Measurements from ENCODE around the gene NLRP6.

DNA sequence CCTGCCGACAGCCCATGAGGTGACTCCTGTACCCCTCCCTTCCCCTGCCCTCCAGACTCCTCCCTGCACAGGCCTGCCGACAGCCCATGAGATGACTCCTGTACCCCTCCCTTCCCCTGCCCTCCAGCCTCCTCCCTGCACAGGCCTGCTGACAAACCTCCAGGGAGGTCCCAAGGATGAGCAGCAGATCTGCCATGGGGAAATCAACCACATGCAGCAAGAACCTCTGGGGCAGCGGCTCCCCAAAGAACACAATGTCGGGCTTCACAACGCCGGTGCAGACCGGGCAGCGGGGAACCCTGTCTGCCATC, 12.3 kb downstream of the SIRT3 start:
- PRO-cap, result no peak

- PRO-cap, result no peak
Measured at GRCh38 chr11:278271-278561, at the start of gene NLRP6. Gene NLRP6, plus strand, starts transcription at chr11:278407.

GRCh38 chr11:279811-281104, 2.1 kb downstream of the NLRP6 start:
- PRO-cap, result no peak

DNA sequence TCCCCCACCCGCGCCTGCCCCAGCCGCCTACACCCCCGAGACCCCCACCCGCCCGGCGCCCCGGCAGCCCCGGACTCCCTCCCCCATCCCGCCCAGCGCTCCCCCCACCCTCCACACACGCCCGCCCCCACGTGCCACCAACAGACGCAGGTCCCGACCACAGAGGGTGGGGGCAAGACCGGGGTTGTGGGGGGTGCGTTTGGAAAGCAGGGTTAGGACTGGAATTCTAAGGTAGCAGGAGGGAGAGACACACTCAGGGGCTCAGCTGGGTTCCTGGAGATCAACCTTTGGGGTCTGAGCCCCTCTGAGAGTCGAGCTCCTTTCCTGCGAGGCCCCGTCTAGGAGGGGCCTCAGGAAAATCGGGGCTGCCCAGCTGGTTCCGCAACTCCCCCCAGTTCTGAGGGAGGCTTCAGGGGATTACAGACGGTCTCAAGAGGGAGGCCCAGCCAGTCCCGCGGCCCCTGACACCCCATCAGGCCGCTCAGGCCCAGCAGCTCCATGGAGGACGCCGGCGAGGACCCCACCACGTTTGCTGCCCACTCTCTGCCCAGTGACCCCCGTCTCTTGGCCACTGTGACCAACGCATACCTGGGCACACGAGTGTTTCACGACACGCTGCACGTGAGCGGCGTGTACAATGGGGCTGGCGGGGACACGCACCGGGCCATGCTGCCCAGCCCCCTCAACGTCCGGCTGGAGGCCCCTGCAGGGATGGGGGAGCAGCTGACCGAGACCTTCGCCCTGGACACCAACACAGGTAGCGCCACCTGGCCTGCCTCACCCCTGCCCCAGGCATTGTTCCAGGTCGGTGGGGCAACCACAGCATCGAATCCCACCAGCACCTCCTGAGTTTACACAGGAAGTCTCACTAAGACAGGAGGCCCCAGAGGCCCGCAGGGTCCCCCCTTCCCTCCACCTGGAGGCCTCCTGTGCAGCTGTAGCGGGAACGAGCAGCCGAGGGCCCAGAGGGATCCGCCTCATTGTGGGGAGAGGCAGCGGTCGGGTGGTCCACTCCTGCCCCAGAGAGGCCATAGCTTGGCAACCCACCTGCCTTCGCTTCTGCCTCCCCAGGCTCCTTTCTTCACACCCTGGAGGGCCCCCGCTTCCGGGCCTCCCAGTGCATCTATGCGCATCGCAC, 762 bp downstream of the PGGHG start:
- PRO-cap, result no peak

DNA sequence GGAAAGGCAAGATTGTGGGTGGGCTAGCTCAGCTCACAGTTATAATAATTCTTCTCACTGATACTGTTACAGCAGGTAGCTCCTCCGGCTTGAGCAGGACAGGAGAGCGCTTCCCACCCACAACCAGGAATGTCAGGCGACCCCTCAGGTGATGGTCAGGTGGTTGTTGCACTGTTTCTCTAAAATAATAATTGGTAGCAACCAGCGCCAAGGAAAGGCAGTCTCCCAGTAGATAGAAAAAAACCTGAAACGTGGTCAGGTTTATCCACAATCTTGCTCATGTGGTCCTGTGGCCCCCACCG, 3.0 kb downstream of the IFITM3 start:
- PRO-cap, result no peak

- PRO-cap, result no peak
Measured at GRCh38 chr11:318778-319094, 1.9 kb downstream of the IFITM3 start.

- PRO-cap, result no peak
Measured at GRCh38 chr11:324755-325461, 4.2 kb upstream of the IFITM3 start.

DNA sequence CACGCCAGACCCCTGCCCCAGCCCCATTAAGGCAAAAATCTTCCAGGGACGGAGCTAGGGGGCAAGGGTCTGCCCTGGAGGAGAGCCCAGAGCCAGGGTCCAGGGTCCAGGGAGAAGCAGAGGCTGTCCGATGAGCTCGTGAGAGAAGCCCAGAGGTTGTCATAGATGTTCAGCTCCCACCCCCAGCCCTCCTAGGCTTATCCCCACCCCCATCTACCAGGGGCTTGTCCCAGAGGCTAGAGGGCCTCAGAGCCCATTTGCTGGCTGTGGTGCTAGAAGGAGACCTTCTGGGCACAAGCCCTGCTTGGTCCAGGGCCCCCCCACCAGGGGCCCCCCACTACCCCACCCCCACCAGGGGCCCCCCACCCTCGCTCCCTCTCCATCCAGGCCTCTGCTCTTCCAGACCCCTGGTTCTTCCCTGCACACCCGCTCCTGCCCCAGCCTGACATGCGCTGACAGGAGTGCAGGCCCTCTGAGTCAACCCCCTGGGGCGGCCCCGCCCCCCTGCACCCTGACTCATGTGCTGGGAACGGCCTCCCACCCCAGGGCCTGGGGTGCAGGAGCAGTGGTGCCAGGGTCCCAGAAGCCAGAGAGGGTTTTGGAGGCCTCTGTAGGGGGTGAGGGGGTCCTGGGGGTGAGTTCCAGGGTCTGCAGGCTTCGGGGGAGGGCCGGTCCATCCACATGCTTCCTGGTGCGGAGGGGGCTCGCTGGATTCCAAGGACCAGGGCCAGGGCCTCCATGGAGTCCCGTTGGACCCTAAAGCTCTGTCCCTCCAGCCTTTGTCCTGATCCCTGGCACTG, 908 bp upstream of the PKP3 start:
- PRO-cap, result no peak

DNA sequence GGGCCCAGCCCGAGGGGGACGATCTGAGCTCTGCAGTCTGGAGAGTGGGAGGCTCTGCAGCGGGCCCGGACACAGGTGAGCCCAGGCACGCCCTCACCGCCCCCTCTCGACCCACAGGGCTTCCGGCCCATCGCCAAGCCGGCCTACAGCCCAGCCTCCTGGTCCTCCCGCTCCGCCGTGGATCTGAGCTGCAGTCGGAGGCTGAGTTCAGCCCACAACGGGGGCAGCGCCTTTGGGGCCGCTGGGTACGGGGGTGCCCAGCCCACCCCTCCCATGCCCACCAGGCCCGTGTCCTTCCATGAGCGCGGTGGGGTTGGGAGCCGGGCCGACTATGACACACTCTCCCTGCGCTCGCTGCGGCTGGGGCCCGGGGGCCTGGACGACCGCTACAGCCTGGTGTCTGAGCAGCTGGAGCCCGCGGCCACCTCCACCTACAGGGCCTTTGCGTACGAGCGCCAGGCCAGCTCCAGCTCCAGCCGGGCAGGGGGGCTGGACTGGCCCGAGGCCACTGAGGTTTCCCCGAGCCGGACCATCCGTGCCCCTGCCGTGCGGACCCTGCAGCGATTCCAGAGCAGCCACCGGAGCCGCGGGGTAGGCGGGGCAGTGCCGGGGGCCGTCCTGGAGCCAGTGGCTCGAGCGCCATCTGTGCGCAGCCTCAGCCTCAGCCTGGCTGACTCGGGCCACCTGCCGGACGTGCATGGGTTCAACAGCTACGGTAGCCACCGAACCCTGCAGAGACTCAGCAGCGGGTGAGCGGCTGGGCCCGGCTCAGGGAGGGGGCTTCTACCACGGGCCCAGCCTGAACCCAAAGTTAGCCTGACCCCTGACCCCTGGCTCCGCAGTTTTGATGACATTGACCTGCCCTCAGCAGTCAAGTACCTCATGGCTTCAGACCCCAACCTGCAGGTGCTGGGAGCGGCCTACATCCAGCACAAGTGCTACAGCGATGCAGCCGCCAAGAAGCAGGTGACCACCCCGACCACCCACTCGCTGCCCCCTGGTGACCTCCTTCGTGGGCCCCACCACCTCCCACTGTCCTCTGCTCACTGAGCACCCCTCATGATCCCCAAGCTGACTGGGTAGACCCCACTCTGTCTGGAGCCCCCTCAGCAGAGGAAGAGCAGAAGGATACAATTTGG, 3.1 kb downstream of the PKP3 start:
- PRO-cap, result no peak

GRCh38 chr11:498271-498772, 8.7 kb downstream of the RNH1 start:
- PRO-cap, result no peak

DNA sequence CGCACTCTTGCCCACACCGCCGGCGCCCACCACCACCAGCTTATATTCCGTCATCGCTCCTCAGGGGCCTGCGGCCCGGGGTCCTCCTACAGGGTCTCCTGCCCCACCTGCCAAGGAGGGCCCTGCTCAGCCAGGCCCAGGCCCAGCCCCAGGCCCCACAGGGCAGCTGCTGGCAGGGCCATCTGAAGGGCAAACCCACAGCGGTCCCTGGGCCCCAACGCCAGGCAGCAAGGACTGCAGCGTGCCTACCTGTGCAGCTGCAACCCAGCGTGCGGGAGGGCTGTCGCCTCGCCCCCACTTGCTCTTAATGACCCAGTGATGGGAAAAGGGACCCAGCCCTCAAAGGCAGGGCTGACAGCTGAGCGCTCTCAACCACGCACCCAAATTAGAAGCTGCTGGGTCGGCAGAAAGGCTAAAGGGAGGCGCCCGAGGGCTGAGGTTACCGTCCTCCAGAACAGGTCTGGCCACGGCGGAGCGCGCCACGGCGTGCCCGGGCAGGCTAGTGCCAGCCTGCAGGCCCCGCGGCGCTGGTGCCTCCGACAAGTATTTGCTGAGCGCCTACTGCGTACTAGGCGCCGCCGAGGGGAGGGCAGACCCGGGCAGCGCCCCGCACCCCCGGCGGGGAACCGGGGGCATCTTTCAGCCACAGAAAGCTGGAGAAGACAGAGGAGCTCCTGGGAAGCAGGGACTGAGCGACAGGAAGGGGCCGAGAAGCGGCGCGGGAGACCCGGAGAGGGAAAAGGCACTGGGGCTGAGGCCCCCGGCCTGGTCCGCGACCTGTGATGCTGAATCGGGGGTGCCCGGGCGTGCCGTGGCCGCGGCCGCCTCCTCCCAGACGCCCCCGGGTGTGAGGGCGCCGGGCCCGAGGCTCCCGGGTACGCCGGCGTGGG, 862 bp downstream of the HRAS start:
- PRO-cap, result unidirectional peak, plus-strand start at position 452 of the sequence

DNA sequence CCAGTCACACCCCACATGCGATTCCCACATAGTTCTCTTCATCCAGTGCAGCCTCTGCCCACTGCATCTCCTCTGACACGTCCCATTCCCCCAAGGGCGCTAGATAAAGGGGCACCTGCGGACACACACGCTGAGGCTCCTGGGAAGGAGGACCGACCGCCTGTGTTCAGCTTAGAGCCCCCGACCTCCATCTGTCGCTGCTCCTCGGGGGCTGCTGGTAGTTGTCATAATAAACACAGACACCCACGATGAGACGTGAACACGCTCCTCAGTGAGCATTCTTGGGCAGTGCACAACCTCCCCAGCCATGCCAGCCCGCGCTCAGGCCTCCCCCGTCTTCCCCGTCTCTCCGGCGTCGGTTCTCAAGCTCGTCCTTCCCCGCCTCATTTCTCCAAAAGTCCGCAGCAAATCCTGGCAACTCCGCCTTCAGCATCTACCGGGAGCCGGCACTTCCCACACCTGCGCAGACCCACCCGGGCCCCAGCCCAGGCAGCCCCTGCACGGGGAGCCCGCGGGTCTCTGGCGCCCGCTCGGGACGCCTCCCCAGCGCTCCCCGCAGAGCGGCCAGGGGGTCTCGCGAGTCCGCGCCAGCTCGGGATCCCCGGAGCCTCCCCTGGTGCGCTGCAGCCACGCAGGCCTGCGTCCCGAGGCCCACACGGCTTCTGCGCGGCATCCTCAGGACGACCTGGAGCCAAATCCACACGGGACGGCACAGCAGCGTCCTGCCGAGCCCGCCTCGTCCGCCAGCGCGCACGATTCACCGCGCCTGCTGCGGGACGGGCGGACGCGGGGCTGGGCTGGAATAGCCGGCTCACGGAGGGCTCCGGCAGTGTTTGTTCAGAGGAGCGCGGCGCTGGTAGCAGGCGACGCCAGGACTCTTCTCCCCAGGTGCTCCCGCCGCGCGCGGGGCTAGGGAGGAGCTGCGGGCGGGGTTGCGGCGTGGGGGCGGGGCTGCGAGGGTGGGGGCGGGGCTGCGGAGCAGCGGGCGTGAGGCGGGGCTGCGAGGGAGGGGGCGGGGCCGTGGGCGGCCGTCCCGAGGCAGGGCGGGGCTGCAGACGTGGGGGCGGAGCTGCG, 969 bp upstream of the PHRF1 start:
- PRO-cap, result bidirectional peak, plus-strand start outside the sequence, minus-strand start at position 922 of the sequence

DNA sequence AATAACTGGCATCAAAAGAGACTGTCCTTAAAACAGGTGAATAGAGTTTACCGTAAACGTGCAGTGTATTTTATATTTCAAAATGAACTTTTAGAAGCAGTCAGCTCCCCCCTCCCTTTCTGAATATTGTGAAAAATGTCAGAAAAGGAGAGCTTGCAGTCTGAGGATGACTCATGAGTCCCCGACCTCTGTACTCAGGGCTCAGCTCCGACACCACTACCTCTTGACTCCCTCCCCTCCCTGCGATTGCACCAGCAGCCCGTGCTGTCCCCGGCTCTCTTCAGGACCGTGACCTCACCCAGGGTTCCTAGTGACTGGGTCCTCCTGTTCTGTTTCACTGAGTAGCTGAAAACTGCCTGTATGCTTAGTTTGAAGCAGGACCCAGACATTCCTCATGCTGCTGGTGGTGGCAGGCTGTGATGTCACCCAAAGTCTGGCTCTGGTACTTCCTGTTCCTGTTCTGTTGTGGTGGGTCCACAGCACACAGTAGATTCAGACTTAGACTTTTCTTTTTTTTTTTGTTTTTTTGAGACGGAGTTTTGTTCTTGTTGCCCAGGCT, 11.7 kb downstream of the PHRF1 start:
- PRO-cap, result no peak

DNA sequence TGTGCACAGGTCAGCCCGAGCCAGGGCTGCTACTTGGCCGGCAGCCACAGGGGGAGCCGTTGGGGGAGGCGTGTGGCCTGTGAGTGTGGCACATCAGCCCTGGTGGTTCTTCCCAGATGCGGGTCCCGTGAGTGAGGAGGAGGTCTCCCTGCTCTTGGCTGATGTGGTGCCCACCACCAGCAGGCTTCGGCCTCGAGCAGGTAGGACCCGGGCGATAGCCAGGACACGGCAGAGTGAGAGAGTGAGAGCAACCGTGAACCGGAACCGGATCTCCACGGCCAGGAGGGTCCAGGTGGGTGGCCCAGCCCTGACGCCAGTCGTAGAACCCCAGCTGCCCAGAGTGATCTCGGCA, 18.5 kb downstream of the IRF7 start:
- PRO-cap, result no peak

- PRO-cap, result no peak
Measured at GRCh38 chr11:606016-607015, 9.4 kb downstream of the IRF7 start.

DNA sequence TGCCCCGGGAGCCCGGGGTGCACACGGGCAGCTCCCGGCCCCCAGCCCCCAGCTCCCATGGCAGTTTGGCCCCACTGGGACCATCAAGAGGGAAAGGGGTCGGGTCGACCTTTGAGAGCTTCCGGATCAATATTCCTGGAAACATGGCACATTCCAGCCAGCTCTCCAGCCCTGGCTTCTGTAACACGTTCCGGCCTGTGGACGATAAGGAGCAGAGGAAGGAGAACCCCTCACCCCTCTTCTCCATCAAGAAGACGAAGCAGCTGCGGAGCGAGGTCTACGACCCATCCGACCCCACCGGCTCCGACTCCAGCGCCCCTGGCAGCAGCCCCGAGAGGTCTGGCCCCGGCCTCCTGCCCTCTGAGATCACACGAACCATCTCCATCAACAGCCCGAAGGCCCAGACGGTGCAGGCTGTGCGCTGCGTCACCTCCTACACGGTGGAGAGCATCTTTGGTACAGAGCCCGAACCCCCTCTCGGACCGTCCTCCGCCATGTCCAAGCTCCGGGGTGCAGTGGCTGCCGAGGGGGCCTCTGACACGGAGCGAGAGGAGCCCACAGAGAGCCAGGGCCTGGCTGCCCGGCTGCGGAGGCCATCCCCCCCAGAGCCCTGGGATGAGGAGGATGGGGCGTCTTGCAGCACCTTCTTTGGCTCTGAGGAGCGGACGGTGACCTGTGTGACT, 7.9 kb downstream of the IRF7 start:
- PRO-cap, result no peak

GRCh38 chr11:626531-627056, 387 bp downstream of the SCT start:
- PRO-cap, result no peak

DNA sequence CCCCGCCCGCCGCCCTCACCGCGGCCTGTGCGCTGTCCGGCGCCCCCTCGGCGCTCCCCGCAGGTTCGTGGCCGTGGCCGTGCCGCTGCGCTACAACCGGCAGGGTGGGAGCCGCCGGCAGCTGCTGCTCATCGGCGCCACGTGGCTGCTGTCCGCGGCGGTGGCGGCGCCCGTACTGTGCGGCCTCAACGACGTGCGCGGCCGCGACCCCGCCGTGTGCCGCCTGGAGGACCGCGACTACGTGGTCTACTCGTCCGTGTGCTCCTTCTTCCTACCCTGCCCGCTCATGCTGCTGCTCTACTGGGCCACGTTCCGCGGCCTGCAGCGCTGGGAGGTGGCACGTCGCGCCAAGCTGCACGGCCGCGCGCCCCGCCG, 2.5 kb downstream of the DRD4 start:
- PRO-cap, result no peak

DNA sequence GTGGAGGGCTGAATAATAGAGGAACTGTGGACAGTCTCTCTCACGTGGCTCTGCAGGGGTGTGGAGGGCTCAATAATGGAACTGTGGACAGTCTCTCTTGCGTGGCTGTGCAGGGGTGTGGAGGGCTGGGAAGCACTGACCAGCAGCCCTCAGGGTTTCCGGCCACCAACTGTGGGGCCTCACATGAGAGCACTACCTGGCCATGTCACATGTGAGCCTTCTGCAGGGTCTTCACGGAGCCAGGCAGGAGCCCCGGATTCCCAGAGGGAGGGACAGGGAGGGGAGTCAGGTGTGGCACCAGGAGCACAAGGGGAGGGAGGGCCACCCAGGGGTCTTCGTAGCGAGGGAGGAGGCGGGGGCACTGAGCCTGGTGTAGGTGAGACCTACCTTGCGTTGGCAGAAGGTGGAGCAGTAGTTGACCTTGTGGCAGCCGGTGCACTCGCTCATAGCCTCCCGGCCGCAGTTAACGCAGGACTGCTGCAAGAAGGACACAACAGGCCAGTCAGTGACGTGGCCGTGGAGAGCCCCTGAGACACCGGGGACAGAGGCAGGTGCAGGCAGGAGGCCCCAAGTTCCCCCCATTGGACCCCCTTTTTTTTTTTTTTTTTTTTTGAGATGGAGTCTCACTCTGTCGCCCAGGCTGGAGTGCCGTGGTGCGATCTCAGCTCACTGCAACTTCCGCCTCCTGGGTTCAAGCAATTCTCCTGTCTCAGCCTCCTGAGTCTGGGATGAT, 16.7 kb downstream of the DRD4 start:
- PRO-cap, result no peak

- PRO-cap, result bidirectional peak, plus-strand start at chr11:695389, minus-strand start at chr11:695005
Measured at GRCh38 chr11:694190-695129, 562 bp downstream of the DEAF1 start.